ENCODE data around the genes FNDC8, HEATR9, CCL16 and MRM1.

- PRO-cap, 3 experiments: no peak in any of the 3 experiments
- RAMPAGE, long total RNA, 2 experiments: no peak in any of the 2 experiments
- RRBS: no CpG with 5 or more reads among the region's 7 CpGs
Measured at GRCh38 chr17:35055755-35056491, 7.6 kb downstream of the RFFL start.

- PRO-cap, 3 experiments: no peak in any of the 3 experiments
- RAMPAGE, long total RNA, 2 experiments: start-site peak on the plus strand in 2 of 2 experiments, at chr17:35121606-35121637 at its widest, 265 to 511 reads per replicate
- RRBS: no CpG with 5 or more reads among the region's 2 CpGs
Measured at GRCh38 chr17:35121448-35121706, at the start of gene FNDC8. Gene FNDC8 (plus strand): TSS chr17:35121615.

DNA sequence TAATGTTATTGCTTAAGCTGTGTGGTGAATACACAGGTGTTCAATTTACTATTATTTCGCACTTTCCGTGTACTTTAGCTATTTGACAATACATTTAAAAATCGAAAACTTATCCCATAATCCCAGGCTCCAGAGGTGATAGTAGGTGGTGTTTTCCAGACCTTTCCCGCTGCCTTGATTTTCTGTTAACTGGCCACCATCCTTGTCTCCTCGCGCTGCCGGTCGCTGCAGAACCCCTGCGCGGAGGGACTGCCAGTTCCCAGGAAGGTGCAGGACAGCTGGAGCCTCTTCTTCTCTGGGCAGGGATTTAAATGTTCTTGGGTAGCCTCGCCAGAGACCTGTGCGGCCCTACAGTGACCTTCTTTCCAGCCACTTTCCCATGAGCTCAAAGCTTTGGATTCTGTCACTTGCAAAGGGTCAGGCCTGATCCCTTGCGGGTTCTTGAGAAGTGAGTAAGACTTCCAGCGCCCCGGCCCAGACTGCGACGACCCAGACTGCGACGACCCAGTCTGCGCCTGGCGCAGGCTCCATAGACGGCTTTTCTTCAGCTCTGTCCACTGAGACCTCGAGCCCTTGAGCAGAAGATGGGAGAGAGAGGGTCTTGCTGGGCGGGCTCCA, 1.4 kb upstream of the SLFN5 start:
- PRO-cap, 3 experiments: peak in 1 of 3 experiments; most common plus-strand start position 477 of the sequence (in 1)
- RAMPAGE, long total RNA, 2 experiments: no peak in any of the 2 experiments
- RRBS: no CpG with 5 or more reads among the region's 24 CpGs

DNA sequence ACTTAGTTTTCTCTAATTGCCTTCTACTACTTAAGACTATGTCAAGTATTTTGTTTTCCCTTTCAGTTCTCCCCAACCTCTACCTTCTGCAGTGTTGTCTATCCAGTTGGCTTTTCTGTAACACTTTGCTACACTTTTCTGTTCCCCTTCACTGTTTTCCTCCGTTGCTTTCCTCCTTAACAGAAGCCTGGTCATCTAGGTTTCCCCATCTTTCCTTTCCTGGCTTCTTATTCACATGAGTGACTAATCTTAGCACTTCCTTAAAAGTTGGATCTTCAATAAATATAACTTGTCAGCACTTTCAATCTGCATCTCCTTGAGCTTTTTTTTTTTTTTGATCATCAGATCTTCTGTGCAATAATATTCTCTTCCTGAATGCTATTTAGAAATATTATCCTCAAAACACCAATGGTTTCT, 2.8 kb upstream of the SLFN11 start:
- PRO-cap, 3 experiments: no peak in any of the 3 experiments
- RAMPAGE, long total RNA, 2 experiments: no peak in any of the 2 experiments
- RRBS: no CpG with 5 or more reads among the region's 1 CpG

GRCh38 chr17:35533124-35533790, 4.2 kb downstream of the SLFN12L start:
- PRO-cap, 3 experiments: no peak in any of the 3 experiments
- RAMPAGE, long total RNA, 2 experiments: no peak in any of the 2 experiments

- PRO-cap, 3 experiments: no peak in any of the 3 experiments
- RAMPAGE, long total RNA, 2 experiments: no peak in any of the 2 experiments
- RRBS: no CpG with 5 or more reads among the region's 3 CpGs
Measured at GRCh38 chr17:35596020-35596335, 8.9 kb downstream of the AP2B1 start.

GRCh38 chr17:35793382-35793770, 2.1 kb downstream of the MMP28 start:
- PRO-cap, 3 experiments: no peak in any of the 3 experiments
- RAMPAGE, long total RNA, 2 experiments: no peak in any of the 2 experiments
- RRBS: no CpG with 5 or more reads among the region's 3 CpGs

DNA sequence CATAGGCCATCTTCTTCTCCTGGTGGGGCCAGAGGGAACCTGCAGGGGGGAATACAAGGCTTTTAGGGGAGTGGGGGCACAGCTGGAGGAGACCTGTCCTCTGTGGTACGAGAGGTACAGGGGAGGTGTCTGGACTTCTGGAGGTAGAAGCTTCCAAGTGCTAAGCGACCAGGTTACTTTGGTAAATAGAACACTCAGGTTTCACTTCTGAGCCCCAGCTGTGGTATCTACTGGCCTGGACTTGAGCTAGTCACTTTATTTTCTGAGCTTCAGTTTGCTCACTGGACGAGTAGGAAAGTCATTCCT, at the start of gene HEATR9:
HEATR9 (minus strand) TSS at position 159 of the 306 bp plus-strand sequence.
- PRO-cap, 3 experiments: no peak in any of the 3 experiments
- RAMPAGE, long total RNA, 2 experiments: start-site peak on the minus strand in 1 of 2 experiments, centred at position 140 of the sequence, 22 reads per replicate
- RRBS: no CpG with 5 or more reads among the region's 3 CpGs

DNA sequence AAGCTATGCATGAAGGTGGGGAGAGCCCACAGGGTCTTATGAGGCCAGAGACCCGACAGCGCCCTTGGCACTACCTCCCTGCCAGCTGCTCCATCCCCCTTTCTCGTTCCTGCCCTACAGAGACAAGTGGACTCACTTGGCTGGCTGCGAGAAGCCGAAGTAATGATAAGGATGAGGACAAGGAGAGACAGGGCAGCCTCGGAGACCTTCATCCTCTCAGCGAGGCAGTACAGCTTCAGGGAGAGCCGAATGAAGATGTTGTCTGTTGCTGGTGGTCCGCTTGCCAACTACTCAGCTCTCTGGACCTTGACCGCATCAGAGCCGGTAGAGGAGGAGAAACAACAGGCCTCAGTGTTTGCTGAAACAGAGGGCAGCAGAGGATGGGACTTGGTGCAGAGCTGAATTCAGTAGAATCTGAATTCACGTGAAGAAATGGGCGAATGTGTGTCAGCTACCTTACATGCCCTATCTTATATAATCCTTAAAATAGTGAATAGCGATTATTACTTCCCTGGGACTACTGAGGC, at the start of gene CCL16:
CCL16 (minus strand) TSS at position 289 of the 527 bp plus-strand sequence.
- PRO-cap, 3 experiments: no peak in any of the 3 experiments
- RAMPAGE, long total RNA, 2 experiments: no peak in any of the 2 experiments
- RRBS: no CpG with 5 or more reads among the region's 14 CpGs

GRCh38 chr17:35983425-35984139, 2.3 kb upstream of the CCL16 start:
- PRO-cap, 3 experiments: no peak in any of the 3 experiments
- RAMPAGE, long total RNA, 2 experiments: no peak in any of the 2 experiments
- RRBS: no CpG with 5 or more reads among the region's 11 CpGs

GRCh38 chr17:36001983-36002506, 692 bp upstream of the CCL15 start:
- PRO-cap, 3 experiments: no peak in any of the 3 experiments
- RAMPAGE, long total RNA, 2 experiments: no peak in any of the 2 experiments
- RRBS: no CpG with 5 or more reads among the region's 4 CpGs

DNA sequence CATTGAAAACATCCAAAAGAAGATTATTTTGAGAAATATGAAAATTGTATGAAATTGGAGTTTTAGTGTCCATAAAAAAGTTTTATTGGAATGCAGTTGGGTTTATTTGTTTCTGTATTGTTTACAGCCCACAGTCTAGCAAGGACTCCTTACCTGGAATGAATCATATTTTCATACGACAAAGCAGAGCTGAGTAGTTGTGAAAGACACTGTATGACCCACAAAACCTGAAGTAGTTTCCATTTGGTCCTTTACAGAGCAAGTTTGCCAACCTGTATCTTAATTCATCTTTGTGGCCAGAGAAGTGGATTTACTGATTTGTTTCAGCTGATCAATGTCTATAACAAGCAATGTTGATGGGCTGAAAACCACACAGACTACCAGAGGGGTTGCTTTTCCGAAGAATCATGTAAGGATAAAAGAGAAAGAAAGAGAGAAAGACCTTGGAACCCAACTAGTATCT, 10.3 kb downstream of the CCL18 start:
- PRO-cap, 3 experiments: no peak in any of the 3 experiments
- RAMPAGE, long total RNA, 2 experiments: no peak in any of the 2 experiments
- RRBS: no CpG with 5 or more reads among the region's 2 CpGs

DNA sequence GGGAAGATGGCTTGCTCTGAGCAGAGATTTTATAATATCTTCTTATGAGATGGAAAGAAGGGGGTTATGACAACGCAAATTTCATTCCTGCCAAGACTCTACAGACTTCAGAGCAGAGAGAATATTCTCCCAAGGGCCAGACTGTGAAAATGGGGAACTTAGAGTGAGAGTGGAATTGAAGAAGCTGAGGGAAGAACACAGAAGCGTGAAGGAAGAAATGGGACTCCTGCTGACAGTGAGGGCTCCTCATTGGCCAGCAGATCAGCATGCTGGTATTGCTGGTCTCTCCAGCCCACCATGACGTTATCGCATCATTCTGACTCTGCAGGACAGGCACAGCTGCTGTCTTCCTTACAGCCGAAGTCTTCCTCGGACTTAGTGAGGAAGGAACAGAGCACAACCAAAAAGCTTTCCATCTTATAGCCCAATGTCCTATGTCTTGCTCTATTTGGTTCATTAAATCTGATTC, 24.3 kb downstream of the CCL4 start:
- PRO-cap, 3 experiments: no peak in any of the 3 experiments
- RAMPAGE, long total RNA, 2 experiments: no peak in any of the 2 experiments
- RRBS: no CpG with 5 or more reads among the region's 6 CpGs

DNA sequence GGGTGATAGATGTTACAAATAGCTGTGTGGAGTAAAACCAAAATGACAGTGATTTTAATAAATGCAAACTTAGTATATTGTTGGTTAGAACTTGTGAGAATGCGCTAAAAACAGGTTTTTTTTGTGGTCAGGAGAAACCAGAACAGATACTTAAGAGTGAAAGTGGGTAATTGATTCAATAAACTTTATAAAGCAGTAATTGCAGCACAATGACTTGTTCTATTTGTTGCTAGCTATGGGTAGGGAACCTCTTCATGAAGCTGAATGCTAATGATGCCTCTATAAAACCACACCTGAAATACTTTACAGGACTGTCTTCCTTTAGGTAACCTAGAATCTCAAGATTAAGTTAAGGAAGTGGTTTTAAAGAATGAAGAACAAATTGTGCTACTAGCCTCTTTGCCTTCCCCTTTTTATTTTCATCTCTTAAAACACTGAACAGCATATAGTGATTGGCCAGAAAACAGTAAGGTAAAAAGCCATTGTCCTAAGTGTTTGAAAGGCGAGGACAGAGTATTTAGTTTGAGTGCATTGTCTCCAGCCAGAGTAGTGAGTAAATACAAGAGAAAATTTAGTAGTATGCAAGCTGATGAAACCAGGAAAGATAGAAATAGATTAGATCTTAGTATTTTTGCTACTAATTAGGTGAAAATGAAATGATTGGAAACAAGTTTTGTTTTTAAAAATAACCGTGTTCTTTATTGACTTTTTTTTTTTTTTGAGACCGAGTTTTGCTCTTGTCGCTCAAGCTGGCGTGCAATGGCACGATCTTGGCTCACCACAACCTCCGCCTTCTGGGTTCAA, 6.0 kb downstream of the GGNBP2 start:
- PRO-cap, 3 experiments: no peak in any of the 3 experiments
- RAMPAGE, long total RNA, 2 experiments: no peak in any of the 2 experiments
- RRBS: no CpG with 5 or more reads among the region's 8 CpGs

GRCh38 chr17:36590559-36591276, 961 bp upstream of the DHRS11 start:
- PRO-cap, 3 experiments: no peak in any of the 3 experiments
- RAMPAGE, long total RNA, 2 experiments: no peak in any of the 2 experiments
- RRBS: no CpG with 5 or more reads among the region's 9 CpGs

- PRO-cap, 3 experiments: no peak in any of the 3 experiments
- RAMPAGE, long total RNA, 2 experiments: no peak in any of the 2 experiments
- RRBS: no CpG with 5 or more reads among the region's 6 CpGs
Measured at GRCh38 chr17:36595481-36596041, 3.9 kb downstream of the DHRS11 start.

GRCh38 chr17:36601289-36602264, at the start of gene MRM1:
Gene MRM1 (plus strand): TSS chr17:36601583.
- PRO-cap, 3 experiments: peak in 3 of 3 experiments; most common plus-strand start chr17:36601583 (in 3); most common minus-strand start chr17:36601493 (in 2)
- RAMPAGE, long total RNA, 2 experiments: no peak in any of the 2 experiments
- RRBS: no CpG with 5 or more reads among the region's 79 CpGs

DNA sequence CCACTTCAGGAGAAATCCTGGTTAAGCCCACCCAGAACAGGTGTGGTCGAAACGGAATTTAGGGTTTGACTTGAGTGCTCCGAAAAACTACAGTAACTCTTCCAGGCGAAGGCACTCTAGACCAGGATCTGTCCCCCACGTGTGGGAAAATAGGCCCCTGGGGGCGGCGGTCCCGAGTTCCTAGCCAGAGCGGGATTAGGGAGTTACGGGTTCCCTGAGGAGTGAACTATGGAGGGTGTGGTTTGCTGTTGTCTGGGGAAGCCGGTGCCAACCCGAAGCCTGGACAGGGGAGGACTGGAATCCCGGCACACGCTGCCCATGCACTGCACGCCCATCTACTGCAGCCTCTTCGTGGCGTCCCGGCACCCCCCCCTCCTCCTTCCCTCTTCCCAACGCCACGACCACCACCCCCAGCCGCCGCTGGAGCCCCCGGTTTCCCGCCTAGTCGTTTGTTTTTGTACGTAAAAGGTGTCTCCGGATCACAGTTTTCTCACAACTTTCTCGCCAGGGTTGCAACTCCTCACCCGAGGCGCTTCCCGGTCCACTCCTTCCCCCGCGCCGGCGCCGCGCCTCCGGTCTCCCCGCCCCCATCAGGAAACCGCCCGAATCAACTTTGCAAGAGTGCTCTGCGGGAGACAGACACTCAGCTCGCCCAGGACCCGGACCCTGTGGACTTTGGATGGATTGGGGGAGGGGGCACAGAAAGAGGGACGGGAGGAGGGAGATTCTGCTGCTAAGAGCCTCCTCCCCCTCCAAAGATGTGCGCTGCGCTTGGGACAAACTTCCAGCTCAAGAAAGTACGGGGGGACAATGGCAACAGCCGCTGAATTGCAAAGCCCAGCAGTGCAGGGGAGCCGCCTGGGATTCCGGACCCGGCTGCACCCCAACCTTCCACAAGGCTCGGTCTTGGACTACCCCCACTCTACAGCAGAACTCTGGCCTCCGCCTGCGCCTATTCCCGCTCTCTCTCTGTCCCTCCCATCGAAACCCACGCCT, 1.4 kb upstream of the LHX1 start:
- PRO-cap, 3 experiments: no peak in any of the 3 experiments
- RAMPAGE, long total RNA, 2 experiments: no peak in any of the 2 experiments
- RRBS: no CpG with 5 or more reads among the region's 58 CpGs

GRCh38 chr17:36937022-36937382, 273 bp upstream of the LHX1 start:
- PRO-cap, 3 experiments: no peak in any of the 3 experiments
- RAMPAGE, long total RNA, 2 experiments: no peak in any of the 2 experiments
- RRBS: no CpG with 5 or more reads among the region's 28 CpGs

GRCh38 chr17:36948260-36948689, 479 bp upstream of the AATF start:
- PRO-cap, 3 experiments: no peak in any of the 3 experiments
- RAMPAGE, long total RNA, 2 experiments: no peak in any of the 2 experiments
- RRBS: no CpG with 5 or more reads among the region's 19 CpGs